LHCN-M2 (cell line): ENCODE measurements around the genes GALNT15 and TBC1D5.

DNA sequence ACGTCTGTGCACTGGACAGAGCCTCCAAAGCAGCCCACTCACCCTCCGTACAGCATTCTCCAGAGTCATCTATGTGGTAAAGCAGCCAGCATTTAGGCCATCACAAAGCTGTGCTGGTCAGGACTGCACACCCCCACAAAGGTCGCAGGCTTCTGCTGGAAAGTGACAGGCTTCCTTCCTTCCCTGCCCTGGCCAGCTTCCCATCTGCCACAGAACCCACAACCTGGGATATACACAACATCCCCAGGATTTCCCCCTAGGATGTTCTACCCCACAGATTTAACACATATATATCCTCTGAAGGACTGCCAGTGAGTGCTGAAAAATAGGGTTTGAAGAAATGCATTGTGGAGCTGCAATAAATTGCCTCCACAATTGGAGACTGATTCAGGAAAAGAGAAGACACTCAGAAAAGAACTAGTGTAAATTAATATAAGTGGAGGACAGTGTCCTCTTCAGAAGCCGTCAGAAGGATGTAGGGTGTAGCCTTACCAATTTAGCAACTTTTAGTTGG lies 64.4 kb upstream of the GALNT15 start:
- RAMPAGE, long total RNA: no peak

DNA sequence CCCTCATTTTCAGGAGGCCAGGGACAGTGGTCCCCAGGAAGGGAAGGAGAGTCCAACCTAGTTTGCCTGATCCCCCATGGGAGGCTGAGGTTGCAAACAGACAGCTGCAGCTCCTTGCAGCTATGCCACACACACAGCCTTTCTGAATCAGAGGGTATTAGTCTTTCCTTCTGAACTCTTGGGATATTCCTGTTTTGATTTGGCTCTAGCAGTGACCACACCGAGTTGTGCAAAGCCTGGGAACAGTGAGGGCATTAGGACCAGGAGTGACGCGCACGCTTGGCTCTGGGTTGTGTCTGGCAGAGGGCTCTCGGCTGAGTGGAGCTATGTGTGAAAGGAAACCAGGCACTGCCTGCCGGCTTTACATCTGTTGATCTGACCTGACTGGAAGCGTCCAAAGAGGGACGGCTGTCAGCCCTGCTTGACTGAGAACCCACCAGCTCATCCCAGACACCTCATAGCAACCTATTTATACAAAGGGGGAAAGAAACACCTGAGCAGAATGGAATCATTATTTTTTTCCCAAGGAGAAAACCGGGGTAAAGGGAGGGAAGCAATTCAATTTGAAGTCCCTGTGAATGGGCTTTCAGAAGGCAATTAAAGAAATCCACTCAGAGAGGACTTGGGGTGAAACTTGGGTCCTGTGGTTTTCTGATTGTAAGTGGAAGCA lies at the start of gene GALNT15:
Gene GALNT15 (plus strand): TSS at position 364 of the 670 bp plus-strand sequence.
- RAMPAGE, long total RNA: no peak

DNA sequence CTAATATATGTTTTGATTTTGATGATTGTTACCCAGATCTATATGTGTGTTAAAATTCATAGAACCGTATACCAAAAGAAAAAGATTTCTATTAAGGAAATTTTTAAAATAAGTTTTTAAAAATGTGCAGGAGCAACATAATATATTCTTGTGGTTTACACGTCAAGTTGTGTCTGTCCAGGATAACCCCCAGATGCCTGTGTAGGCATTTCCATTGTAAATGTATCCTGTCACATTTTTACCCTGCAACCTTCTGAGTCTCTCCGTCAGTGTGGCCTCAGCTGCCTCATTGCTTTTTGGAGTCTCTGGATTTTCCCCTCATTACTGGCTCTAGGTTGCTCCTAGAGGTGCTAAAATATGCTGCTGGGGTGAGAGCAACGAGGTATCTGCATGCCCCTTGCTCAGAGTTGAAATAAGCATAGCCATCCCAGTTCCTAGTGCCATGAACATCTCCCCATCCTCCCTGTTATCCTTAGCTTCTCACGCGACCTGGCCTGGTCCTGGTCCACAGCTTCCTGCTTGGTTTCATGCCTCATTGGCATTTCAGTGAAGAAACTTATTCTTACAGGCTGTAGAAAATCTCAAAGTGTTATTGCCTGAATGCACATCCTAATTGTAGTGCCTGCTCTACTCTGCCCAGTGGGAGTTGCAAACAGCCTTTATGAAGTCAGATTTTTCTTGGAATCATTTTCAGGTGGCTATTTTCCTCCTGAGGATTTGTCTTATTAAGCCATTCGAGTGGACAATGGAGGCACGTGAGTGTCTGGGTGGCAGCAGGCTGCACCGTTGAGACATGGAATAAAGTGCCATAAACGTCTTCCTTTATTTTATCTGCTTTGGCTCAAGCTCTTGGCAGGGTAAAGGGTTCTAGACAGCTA lies 33.1 kb downstream of the OXNAD1 start:
- RAMPAGE, long total RNA: no peak

DNA sequence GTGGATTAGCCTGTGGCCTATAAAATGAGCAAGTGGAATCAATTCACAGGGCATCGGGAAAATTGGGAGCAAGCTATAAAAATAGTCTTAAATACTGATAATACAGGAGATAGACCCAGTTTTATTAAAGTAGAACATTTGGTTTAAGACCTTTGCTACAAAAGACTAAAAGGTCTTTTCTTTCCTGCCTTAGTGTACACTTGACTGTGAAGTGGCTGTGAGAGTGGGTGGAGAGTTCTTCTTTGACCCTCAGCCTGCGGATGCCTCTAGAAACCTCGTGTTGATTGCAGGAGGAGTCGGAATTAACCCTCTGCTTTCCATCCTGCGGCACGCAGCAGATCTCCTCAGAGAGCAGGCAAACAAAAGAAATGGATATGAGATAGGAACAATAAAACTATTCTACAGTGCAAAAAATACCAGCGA lies 36.4 kb downstream of the OXNAD1 start:
- RAMPAGE, long total RNA: no peak

GRCh38 chr3:16468050-16468490 lies 45.4 kb downstream of the RFTN1 start:
- RAMPAGE, long total RNA: no peak

DNA sequence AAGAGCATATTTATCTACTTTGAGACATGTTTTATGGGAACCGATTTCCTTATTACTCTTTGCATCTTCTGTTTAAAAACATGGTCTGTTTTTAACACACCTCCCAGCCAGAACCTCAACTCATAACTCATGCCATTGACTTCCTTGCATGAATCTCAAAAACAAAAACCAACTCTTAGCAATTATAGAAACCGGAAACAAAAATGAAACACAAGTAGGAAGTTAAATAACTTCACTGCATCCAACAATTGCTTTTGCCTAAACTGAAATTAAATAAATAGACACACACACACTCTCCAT lies 32.2 kb downstream of the RFTN1 start:
- RAMPAGE, long total RNA: no peak

GRCh38 chr3:16489667-16490560 lies 23.6 kb downstream of the RFTN1 start:
- RAMPAGE, long total RNA: no peak

GRCh38 chr3:16508783-16509071 lies 4.8 kb downstream of the RFTN1 start:
- RAMPAGE, long total RNA: no peak

DNA sequence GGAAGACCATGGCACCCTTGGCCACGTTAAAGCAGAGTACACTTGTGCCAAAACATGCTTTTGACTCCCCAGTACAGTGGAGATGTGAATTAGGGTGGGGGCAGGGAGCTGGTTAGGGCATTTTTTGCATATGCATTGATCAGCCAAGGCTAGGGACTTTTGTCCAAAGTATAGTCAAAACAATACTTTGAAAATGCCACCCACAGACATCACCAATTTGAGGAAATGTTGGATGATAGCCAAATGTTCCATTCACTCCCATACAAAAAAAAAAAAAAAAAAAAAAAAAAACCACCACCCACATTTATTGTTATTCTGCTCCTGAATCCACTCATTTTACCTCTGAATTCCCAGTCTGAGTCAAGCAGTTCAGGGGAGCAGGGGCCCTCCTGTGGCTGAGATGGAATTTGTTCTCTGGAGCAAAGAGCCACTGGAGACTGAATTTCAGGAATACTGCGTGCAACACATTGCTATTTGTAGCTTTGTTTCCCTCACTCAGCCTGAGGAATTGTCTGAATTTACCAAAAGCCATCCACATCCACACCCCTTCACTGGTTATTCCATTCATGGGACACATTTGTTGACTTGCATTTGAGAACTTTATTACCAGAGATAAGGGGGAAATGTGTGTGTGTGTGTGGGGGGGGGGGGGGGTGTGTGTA lies 3.6 kb upstream of the RFTN1 start:
- RAMPAGE, long total RNA: no peak

DNA sequence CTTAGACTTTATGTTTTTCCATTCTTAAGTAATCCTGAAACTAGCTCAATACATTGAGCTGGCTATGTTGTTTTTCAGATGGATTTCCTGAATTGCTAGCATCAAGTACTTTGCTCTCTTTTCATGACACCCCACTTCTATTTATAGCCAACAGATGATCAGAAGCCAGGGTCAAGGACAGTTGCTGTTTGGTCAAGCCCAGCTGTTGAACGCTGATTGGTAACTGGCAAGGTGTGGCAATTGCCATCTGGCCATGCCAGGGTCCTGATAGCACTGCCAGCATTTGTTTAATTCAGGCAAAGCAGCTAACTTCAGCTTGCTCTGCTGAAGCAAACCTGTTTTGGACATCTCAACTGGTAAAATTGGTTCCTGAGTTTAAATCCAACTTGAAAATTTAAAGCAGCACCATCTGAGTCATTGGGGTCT lies 46.1 kb upstream of the PLCL2 start:
- RAMPAGE, long total RNA: no peak

- RAMPAGE, long total RNA: no peak
Measured at GRCh38 chr3:16898862-16899563, 14.3 kb downstream of the PLCL2 start.

- RAMPAGE, long total RNA: no peak
Measured at GRCh38 chr3:16924028-16924302, 39.2 kb downstream of the PLCL2 start.

DNA sequence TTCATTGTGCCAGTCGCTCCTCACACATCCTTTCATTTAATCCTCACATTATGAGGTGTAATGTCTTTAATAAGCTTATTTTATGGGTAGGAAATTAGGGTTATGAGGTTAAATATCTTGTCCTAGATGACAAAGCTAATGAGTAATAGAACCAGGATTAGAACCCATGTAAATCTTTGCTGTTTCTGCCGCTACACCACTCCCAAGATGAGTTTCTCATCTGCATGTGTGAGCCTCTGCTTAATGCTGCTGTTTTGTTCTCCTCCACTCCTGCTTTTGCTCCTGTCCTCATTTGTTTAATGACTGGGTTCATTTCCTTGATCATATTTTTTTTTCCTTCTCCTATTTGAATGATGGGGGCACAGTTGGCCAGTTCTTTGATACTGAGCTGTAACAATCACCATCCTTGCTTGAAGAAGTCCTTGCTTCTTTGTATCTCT lies 155.9 kb downstream of the PLCL2 start:
- RAMPAGE, long total RNA: no peak

DNA sequence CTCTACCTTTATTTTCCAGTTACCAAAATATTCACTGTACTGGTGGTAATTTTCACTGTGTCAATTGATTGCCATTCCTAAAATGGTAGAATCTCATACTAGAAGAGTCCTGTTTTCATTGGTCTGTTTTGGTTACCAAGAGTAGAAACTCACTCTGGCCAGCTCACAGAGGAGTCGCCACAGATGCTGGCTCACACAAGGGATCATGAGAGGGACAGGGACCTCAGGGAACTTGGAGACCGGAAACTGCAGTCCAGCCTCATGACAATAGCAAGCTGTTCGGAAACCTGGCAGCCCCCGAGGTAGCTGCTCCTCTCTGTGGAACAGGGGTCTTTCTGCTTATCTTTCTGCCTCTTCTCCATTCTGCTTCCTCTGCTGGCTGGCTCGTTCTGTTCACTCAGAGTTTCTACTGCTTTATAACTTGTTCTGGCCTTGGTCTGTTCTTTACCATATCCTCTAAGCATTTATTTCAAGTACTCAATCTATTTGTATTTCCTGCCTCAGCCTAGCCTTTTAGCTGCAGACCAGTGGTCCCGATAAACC lies 192.9 kb downstream of the PLCL2 start:
- RAMPAGE, long total RNA: no peak

DNA sequence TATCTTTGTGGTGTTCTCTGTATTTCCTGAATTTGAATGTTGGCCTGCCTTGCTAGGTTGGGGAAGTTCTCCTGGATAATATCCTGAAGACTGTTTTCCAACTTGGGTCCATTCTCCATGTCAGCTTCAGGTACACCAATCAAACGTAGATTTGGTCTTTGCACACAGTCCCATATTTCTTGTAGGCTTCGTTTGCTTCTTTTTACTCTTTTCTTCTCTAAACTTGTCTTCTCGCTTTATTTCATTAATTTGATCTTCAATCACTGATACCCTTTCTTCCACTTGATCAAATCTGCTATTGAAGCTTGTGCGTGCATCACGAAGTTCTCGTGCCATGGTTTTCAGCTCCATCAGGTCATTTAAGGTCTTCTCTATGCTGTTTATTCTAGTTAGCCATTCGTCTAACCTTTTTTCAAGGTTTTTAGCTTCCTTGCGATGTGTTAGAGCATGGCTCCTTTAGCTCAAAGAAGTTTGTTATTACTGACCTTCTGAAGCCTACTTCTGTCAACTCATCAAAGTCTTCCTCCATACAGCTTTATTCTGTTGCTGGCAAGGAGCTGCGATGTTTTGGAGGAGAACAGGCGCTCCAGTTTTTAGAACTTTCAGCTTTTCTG lies 124.9 kb downstream of the TBC1D5 start:
- RAMPAGE, long total RNA: no peak

- RAMPAGE, long total RNA: no peak
Measured at GRCh38 chr3:17742510-17743227, at the start of gene TBC1D5. Gene TBC1D5, minus strand, starts transcription at chr3:17742631.

- RAMPAGE, long total RNA: no peak
Measured at GRCh38 chr3:18516012-18516674, 91.0 kb upstream of the SATB1 start.

DNA sequence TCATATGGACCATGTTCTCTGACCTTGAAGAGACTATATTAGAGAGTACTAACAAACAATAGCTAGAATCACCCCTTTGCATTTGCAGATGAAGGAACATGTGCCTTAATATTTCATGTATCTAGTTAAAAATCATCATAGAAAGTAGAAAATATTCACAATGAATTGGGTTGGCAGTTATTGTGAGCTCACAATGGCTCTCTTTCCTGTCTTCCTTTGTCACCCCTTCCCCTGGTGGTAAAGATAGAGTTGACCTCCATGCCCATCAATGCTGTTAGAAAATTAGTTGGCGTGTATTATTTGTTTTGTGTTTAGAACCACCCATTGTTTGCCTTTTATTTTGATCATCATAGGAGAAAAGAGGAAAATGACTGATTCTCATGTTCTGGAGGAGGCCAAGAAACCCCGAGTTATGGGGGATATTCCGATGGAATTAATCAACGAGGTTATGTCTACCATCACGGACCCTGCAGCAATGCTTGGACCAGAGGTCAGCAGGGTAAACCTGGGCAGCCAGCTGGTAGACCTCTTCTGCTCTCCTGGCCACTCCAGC lies 63.6 kb downstream of the SGO1 start:
- RAMPAGE, long total RNA: no peak

GRCh38 chr3:22381508-22382129 lies 630.6 kb upstream of the ZNF385D start:
- RAMPAGE, long total RNA: start-site peak on the plus strand at chr3:22381721-22381743, 848 reads

DNA sequence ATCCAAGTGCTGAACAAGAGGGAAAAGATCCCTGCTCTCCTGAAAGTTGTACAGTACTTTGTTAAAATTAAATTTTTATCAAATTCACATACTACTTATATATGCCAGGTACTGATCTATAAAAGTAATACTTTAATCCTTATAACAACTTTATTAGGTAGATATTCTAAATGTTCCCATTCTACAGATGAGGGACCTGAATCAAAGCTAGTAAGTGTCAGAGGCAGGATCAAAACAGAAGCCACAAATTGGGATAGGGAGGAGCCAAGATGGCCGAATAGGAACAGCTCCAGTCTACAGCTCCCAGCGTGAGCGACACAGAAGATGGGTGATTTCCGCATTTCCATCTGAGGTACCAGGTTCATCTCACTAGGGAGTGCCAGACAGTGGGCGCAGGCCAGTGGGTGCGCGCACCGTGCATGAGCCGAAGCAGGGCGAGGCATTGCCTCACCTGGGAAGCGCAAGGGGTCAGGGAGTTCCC lies 402.0 kb upstream of the UBE2E2 start:
- RAMPAGE, long total RNA: no peak